Retinal pigment epithelial cell (primary cell): ENCODE measurements around a stretch of chr2.

DNA sequence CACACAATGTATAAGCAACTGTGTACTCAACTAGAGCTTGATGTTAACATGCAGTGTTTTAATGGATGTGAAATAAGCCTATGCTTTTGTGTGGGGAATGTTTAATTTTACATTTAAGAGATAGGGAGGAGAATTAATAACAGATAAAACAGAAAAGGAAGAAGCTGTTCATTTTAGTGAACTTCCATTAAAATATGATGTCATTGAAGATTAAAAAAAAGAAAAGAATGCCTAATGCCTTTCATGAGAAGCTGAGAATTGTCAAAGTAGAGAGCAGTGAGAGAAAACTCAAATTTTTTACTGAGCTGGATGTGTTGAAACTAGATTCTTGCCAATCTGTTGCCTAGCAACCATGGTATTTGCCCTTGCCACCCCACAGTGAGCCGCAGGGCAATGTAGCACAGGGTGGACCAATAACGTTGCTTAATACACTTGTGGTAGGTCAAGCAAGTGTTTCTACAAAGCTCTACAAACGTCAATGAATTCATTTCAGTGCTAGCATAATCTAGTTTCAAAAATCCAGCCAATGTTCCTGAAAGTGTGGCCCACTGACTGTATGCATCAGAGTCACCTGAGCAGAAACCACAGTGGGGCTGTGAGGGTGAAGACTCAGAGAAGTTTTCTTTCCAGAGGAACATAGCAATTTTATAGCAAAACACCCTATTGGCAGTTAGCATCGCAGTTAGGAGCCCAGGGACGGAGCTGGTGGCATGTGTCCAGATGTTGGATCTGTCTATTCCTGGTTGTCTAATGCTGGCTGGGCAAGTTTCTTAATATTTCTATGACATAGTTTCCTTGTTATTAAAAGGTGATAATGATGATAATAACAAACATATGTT, 132.3 kb downstream of the DOCK10 start:
- RRBS = no CpG with 5 or more reads among the region's 5 CpGs

DNA sequence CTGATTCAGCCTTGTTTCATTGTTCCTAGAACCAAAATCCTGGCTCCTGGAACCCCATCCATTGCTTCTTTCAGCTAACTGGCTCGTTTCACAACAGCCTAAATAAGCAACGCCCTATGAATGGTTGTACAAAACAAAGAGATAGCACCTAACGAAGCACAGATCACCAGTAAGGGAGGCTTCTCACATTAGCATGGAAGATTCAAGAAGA, 99.9 kb downstream of the DOCK10 start:
- RRBS = no CpG with 5 or more reads among the region's 3 CpGs

GRCh38 chr2:224944401-224944768, 97.9 kb downstream of the DOCK10 start:
- RRBS = no CpG with 5 or more reads among the region's 4 CpGs

DNA sequence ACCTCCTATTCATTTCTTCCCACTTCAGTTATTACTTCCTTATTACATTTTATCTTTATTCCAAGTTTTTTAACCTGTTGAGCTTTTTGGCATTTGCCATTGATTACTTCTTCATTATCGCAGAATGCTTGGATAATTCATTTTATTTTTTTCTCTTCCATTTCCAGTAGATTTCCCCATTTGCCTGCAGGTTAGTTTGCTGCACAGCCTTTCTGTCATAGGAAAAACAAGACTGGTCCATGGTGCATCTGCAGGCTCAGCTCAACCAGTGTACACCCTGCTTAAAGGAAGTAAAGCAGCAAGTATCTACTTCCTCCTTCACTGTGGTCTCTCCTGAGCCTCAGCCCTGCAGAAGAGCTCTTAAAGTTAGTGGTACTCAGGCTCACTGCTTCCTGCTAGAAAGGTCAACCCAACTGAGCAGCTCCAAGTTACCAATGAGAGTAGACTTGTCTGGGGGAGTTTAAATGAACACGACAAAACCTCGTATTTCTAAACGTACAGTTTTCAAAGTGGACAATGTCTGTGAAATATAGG, 89.0 kb downstream of the DOCK10 start:
- RRBS = no CpG with 5 or more reads among the region's 4 CpGs

GRCh38 chr2:225017576-225018160, 24.6 kb downstream of the DOCK10 start:
- RRBS = no CpG with 5 or more reads among the region's 4 CpGs

GRCh38 chr2:225064367-225064710, 22.1 kb upstream of the DOCK10 start:
- RRBS = no CpG with 5 or more reads among the region's 2 CpGs

DNA sequence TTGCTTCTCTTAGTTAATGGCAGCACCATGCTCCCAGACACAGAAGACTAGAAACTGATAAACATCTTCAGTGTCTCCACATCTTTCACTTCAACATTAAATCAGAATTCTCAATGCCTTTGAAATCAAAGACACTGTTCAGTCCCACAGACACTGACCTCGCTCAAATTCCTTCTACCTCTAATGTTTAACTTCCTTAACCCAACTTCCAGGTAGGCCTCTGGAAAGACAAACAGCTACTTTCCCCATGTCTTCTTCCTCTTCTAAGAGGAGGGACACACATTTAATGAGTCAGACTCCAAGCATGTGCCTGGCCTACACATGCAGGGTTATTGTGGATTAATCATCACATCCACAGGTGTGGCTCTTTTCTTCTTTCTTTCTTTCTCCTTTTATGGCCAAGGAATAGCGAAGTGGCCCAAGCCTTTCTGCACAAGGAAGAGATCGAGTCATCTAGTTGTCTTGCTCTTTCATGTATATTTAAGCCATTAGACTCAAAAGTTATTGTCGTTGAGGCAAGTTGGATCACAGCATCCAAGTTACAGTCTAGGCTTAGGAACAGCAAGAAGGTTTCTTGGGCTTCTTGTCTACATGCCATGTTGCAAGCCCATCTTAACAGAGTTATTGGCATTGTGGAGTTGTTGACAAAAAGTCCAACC, 387.8 kb downstream of the IRS1 start:
- RRBS = no CpG with 5 or more reads among the region's 4 CpGs

GRCh38 chr2:226466144-226467120, 333.2 kb downstream of the IRS1 start:
- RRBS = no CpG with 5 or more reads among the region's 5 CpGs

DNA sequence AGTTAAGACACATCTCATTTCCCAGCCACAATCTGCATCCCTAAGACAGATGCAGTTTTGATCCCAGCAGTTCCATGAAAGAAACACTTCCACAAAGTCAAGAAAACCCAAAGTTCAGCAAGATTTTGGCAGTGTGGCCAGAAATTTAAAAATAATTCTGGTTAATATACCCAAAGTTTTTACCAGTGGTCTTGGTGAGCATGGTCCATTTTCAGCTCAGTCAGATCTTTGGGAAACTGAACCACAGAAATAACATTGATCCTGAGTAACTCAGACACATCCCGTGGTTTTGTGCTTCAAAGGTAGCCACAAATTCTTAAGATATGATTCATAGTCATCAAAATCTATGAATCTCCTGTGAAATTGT, 147.4 kb downstream of the IRS1 start:
- RRBS = no CpG with 5 or more reads among the region's 1 CpG

DNA sequence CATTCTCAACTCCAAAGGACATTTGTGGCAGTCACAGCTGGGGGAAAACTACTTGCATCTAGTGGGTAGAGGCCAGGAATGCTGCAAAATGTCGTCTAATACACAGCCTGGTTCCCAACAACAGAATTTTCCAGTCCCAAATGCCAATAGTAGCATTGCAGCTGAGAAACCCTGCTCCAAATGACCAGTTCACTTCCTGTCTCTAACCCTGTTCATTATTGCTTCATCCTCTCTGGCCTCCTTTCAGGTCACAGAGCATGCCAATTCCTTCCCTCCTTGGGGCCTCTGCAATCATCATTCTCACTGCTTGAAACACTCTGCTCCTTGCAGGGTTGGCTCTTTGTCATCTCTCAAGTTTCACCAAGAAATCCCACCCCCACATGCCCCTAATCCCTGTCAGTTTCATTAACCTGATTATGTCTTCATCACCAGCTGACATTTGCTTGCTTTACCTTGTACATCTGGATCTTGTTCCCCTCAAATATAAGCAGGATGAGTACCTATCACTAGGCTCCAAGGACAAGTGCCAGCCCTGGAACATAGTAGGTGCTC, 139.0 kb downstream of the IRS1 start:
- RRBS = no CpG with 5 or more reads among the region's 1 CpG

GRCh38 chr2:226725811-226725949, 73.9 kb downstream of the IRS1 start:
- RRBS = no CpG with 5 or more reads among the region's 1 CpG

- RRBS = no CpG with 5 or more reads among the region's 9 CpGs
Observed at GRCh38 chr2:226732849-226733872, 66.5 kb downstream of the IRS1 start.

DNA sequence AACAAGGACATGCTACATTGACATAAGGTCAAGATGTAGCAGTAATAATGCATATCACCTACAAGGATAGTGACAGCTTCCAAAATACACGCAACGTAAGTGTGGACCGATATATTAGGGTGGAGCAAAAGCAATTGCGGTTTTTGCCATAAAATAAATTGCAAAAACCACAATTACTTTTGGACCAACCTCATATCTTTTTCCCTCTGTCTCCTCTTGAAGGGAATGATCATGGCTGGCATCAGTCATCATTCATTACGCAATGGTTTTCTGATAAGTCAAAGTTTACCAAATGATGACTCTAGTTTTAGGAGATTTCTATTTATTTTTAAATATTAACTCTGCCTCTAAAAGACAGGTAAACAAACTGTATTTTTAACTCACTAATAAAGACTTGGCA, 61.5 kb downstream of the IRS1 start:
- RRBS = no CpG with 5 or more reads among the region's 5 CpGs

DNA sequence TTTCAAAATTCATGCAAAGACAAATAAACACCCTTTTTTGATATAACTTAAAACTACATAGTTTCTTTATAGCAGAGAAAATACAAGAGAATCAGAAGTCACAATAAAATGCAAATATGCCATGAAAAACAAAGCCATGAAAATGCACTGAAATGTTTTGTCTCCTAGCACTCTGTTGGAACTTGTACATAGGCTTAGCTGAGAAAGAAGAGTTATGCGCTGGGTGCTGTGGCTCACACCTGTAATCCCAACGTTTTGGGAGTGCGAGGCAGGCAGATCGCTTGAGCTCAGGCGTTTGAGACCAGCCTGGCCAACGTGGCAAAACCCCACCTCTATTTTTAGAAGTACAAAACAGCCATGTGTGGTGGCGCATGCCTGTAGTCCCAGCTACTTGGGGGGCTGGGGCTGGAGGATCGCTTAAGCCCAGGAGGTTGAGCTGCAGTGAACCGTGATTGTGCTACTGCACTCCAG, 39.9 kb downstream of the IRS1 start:
- RRBS = no CpG with 5 or more reads among the region's 9 CpGs

DNA sequence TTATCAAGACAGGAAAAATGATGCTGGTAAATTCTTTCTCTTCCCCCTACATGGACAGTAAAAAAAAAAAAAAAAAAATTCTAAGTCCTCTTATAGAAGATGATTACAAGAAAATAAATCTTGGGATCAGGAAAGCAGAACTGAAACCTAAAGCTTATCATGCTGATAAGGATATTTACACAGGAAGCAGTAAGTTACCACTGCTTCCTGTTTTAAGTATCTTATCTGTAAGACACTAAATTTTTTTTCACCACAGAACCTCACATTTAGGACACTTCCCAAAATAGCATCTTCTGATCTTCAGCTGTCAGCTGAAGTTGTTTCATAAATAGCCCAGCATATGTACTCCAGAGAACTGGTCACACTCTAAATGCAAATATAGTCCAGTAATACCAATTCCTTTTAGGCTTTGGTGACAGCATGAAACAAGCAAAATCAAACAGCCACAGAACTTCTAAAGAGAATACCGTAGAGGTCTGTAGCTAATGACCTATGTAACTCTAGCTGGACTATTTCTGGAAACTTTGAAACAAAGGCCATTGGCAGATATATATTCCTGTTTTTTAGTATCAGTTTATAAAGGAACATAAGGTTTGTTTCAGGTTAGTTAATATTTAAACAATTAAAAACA, 26.9 kb downstream of the IRS1 start:
- RRBS = no CpG with 5 or more reads among the region's 1 CpG

DNA sequence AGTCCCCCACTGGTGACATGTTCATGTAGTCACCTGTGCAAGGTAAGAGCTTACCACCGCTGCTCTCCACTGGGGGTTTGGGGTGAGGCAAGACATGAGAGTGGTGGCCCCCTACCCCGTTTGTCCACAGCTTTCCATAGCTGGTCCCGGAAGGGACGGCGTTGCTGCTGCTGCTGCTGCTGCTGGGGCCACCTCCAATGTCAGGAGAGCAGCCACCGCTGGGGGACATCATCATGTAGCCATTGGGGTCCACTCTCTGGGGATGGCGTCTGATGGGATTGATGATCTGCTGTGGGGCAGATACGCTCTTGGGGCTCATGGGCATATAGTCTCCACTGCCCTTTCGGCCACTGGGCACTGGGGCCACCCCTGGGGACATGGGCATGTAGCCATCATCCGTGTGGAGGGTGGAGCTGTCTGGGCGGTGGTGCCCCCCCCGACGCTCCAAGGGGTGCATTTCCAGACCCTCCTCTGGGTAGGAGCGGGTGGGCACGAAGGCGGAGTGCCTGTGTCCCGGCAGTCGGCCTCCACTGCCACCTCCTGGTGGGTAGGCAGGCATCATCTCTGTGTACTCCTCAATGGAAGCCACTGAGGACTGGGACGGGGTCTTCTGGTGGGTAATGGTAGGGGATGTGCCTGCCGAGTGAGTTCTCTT, 3.0 kb downstream of the IRS1 start:
- RRBS = no CpG with 5 or more reads among the region's 20 CpGs

DNA sequence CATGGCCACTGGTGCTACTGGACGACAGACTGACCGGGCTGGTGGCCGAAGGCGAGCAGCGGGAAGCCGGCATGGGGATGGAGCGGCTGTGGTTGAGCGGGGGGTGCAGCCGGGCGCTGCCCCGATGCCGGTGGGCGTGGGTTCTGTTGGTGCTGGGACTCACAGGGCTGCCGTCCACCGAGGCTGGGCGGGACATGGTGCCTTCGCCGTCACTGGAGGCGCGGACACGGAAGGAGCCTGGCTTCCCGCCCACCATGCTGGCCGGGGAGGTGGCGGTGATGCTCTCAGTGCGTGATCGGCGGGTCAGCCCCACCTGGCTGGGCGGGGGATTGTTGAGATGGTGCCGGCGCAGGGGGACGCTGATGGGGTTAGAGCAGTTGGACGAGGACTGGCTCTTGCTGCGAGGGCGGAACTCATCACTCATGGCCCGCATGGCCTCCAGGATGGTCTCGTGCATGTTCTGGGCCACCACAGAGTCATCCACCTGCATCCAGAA, 2.0 kb downstream of the IRS1 start:
- RRBS = 97% methylated on average over 10 of the region's 36 CpGs

DNA sequence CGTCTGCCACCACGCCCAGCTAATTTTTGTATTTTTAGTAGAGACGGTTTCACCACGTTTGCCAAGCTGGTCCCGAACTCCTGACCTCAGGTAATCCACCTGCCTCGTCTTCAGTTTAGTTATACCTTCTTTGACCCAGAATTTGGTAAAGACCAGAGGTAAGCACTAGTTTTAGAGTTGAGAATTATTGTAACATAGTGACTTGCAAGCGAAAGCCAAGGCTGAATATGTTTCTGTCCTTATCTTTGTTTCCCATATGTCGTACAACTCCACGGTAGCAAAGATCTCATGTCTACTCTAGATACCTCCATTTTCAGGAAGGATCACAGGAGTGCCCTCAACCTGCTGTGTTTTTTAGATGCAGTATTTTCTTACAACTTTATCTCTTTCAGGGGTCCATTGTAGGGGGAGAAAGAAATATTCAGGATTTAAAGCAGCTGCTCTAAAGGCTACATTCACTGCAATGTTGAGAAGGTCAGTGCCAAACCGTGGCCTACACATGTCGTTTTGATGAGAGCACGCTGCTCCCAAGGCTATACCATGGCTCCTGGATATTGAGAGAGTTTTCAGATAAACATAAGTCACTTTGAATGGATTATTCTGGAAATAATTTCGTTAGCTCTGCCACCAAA, 1.9 kb downstream of the RHBDD1 start:
- RRBS = no CpG with 5 or more reads among the region's 13 CpGs

GRCh38 chr2:226944469-226945146, 108.8 kb downstream of the RHBDD1 start:
- RRBS = no CpG with 5 or more reads among the region's 5 CpGs

- RRBS = 1% methylated on average over 12 of the region's 35 CpGs
Observed at GRCh38 chr2:227325531-227326403, 716 bp downstream of the MFF start.